ENCODE measurements around the genes CEPT1 and CHI3L2.

DNA sequence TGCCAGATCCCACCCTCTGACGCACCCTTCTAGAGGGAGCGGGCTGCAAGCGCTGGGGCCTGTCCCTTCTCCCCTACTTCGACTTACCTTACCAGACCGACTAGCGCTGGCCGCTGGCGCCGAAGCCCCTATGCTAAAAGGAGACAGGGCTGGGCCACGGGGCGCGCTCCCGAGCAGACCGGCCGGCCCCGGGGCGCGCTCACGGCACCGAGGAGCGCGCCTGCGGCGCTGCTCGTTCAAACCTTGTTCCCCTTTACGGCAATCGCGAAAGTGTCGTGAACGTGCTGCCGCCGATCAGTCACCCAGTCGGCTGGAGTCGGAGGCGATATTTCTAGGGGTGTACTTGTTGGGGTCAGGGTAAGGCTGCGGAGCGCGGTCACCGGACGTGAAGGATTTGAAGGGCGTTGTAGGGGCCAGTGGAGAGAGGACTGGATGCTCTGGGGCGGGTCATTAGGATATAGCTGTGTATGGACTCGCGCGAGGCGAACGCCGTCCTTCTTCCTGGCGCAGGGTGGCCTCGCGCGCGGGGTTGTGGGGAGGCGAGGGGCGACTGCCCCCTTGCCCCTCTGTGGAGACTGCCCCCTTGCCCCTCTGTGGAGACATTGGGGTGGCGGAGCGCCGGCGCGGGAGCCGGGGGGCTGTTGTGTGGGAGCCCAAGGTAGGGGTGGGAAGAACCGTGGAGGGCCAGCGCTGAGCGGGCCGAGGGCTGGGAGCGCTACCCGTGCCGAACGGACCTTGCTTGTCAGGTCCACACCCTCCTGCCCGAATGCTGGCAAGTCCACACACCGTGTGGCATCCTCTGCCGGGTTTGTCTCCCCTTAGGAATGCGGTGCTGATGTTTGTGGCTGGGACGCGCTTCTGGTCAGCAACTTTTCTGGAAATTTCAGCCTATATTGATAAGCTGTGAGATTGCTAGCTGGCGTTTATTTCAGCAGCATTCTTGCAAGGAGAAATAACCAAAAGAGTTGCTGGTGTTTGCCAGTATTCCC, at the start of gene CEPT1:
Gene CEPT1, plus strand, starts transcription at position 273 of the 989 bp plus-strand sequence.
- PRO-cap: bidirectional peak, plus-strand start at position 273 of the sequence, minus-strand start at position 255 of the sequence; unidirectional peak, minus-strand start at position 730 of the sequence

DNA sequence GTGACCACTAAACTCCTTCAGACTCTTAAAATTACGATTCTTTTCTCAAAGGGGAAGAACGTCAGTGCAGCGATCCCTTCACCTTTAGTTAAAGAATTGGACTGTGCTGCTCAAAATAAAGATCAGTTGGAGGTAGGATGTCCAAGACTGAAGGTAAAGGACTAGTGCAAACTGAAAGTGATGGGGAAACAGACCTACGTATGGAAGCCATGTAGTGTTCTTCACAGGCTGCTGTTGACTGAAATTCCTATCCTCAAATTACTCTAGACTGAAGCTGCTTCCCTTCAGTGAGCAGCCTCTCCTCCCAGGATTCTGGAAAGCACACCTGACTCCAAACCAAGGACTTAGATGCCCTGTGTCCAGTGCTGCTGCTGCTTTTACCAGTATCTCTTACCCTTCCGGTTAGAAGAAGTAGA, 13.8 kb downstream of the DENND2D start:
- PRO-cap: no peak

- PRO-cap: no peak
Measured at GRCh38 chr1:111192909-111193810, 7.3 kb downstream of the DENND2D start.

DNA sequence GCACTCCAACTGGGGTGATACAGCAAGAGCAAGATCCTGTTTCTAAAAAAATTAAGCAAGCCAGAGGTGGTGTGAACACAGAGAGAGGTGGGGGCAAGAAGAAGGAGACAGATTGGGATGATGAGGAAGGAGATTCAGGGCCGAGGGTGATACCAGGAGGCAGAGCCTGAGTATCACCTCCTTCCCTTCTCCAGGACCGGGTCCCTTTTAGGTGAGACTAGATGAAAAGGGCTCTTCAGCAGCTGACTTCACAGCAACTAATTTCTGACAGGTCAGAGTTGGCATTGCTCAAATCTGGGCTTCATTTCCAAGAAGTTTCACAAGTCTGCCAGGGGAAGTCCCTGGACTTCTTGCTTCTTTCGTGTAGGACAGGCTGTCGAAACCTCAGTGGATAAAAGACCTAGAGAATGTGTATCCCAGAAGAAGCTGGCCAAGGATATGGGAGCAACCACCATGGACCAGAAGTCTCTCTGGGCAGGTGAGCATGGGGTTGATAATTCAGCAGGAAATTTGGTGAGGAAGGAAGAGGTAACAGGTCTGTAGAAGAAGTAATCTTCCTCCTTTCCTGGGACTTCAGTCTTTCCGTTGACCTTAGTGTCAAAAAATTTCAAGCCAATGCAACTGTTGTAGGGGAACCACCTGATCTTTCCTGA, at the start of gene CHI3L2:
Gene CHI3L2, plus strand, starts transcription at position 422 of the 653 bp plus-strand sequence.
- PRO-cap: no peak

DNA sequence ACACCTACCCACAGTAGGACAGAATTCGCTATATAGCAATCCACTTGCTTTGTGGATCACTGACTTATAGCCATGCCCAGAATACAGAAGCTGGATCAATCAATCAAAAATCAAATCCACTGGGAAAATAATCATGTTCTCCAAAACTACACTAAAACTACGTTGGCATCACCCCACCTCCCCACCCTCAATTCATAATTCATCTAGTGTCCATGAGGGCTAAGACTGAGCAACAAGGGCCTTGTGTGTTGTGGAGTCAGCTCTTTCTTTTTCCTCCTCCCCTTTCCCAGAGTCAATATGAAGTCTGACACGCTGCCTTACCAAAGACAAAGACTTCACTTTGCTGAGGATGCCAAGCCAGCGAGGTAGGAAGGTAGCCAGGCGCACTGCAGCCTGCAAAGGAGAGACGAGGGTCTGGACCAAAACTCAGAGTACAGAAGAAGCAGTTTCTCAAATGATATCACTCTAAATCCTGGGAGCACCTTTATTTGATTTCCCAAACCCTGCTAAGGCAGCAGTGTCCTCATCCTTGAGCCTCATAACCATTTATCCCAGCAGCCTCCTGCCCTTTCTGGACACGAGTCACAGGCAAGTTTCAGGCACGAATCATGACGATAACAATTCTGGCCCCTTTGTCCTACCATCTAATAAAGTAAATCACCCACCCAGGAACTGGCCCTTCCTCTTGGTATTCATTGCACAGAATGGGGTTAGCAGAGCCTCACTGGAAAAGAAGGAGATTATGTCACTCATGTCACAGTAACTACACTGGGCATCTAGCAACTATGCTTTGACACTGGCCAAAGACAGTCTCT, 5.8 kb downstream of the WDR77 start:
- PRO-cap: no peak

- PRO-cap: no peak
Measured at GRCh38 chr1:111535643-111536394, 32.4 kb upstream of the ADORA3 start.

GRCh38 chr1:111576538-111576918, 43.1 kb upstream of the RAP1A start:
- PRO-cap: no peak

GRCh38 chr1:111592276-111593400, 27.0 kb upstream of the RAP1A start:
- PRO-cap: no peak

DNA sequence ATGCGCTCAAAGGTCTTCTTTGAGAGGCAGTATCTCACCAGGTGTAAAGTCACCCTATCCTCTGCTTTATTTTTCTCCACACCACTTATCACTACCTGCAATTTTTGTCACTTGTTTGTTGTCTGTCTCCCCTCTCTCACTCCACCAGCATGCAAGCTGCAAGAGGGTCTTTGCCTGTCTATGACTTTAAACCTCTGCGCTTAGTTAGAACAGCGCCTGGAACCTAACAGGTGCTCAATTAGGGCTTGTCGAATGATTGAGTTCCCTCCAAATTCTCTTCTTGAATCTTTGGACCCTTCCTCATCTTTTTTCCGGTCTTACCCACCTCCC, 375 bp upstream of the RAP1A start:
- PRO-cap: no peak

DNA sequence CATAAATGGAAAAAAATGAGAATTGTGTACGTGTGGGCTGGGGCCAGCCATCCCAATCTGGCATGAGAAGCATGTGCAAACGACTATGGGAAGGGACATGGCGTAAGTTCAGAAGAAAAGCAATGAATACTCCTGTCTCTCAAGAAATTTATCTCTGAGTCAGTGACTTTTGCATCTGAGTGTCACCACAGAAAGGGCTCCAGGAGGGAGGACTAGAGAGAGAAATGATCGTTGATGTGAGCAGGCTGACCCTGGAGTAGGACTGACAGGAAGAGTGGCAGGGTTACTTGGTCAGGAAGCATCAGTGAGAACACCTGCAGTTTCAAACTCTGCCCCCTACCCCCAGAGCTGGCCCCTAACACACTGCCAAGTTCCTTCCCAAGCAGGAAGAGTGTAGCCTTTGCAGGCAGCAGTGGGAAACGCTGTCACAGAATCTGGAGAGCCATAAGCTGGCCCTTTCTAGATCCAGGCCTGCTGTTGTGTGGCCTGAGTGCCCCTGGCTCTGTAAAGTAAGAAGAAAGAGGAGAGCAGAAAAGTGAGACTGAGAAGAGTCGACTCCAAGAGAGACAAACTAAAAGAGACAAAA, 1.5 kb downstream of the INKA2 start:
- PRO-cap: no peak

- PRO-cap: no peak
Measured at GRCh38 chr1:111947920-111948517, 41.4 kb downstream of the KCND3 start.

GRCh38 chr1:112069581-112070110, 80.2 kb upstream of the KCND3 start:
- PRO-cap: no peak

DNA sequence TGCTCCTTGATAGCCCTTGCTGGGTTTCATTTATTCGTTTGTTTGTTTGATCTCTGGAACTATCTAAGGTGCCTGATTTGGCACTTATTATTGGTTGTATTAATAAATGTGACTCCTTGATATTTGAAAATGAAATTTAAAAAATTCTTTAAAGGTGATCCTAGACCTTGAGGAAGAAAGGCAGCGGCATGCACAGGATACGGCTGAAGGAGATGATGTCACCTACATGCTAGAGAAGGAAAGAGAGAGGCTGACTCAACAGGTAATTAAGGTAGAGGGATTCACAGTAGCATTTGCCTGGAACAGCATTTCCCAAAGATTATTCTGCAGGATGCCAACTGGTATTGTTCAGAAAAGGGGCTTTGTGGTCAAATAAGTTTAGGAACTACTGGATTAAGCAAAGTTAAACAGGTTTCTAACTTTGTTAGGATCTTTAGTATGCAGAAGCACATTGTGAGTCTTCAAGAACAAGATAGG, 54.4 kb upstream of the WNT2B start:
- PRO-cap: no peak

DNA sequence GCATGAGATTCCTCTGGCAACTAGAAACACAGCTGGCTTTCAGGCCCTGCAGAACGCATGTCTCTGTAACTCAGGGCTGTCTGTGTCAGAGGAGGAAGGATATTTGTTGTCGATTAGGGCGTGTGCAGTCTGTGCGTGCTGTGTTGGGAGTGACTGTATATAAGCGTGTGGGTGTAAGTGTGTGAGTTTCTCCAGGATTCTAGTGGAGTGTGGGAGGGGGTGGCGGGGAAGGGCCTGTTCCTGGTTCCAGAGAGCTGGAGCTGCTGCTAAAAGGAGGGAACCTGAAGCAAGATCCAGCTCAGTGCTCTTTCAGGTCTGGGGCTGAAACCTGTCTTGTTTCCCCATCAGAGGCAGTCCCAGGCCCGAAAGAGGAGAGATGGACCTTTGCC, 74.2 kb downstream of the SLC16A1 start:
- PRO-cap: bidirectional peak, plus-strand start at position 269 of the sequence, minus-strand start at position 59 of the sequence

DNA sequence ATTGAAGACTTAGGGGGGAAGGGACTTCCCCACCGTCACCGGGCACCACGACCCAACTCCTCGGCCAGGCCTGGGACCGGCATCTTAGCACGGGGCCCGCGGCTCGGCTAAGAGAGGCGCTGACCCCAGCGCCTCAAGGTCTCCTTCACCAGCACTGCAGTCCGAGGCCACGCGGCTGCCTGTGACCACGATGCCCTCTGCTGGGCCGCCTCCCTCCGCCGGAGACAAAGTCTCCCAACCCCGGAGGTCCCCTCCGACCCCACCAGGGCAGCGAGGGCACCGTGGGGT, 340 bp downstream of the SLC16A1 start:
- PRO-cap: no peak

DNA sequence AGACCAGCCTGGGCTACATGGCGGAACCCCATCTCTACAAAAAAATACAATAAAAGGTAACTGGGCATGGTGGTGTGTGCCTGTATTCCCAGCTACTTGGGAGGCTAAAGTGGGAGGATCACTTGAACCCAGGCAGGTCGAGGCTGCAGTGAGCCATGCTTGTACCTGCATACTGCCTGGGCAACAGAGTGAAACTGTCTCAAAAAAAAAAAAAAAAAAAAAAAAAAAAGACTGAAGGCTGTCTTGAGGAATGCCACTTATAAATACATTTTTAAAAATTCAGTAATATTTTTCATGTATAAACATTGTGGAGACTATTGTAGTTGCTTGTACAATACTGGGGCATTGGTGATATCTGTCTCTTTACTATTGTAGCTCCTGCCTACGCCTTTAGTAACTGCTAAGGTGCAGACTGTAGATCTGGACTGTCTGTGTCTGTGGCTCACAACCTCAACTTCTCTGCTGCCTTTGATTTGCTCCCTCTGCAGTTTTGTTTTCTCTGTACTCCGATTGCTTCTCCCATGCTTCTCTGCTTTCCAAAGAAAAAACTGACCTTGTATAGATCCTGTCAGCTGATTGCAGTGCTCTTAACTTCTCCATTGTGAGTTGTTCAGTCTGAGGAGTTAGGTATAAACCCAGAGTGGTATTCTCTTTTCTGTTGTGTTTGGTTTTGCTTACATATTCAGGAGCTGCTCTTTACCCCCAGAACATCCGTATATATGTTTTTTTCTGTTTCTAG, 15.1 kb downstream of the MAGI3 start:
- PRO-cap: no peak

- PRO-cap: no peak
Measured at GRCh38 chr1:113457710-113458248, 67.5 kb downstream of the MAGI3 start.

DNA sequence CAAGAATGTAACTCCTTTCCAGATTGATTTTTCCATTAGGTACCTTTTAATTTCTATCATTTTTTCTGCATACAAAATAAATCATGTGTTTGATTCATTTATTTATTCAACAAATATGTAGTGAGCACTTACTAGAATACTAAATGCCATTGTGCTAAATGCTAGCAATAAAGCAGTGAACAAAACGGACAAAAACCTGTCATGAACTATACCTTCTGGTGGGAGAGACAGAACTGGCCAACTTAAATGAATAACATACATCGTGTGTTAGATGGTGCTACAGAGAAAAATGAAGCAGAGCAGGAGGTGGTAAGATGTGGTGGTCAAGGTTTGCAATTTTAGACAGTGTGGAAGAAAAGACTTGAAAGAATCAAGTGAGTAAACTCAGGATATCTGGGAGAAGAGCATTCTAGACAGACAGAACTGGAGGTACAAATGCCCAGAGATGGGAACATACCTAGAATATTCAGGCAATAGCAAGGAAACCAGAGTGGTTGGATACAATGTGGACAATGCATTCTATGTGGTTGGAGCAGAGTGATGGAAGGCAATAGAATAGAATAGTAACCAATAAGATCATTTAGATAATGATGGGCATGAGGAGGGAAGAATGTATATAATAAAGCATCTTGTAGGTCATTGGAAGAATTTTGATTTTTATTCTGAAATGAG, 171.3 kb downstream of the PHTF1 start:
- PRO-cap: no peak

- PRO-cap: no peak
Measured at GRCh38 chr1:113957824-113958402, 21.4 kb upstream of the OLFML3 start.

DNA sequence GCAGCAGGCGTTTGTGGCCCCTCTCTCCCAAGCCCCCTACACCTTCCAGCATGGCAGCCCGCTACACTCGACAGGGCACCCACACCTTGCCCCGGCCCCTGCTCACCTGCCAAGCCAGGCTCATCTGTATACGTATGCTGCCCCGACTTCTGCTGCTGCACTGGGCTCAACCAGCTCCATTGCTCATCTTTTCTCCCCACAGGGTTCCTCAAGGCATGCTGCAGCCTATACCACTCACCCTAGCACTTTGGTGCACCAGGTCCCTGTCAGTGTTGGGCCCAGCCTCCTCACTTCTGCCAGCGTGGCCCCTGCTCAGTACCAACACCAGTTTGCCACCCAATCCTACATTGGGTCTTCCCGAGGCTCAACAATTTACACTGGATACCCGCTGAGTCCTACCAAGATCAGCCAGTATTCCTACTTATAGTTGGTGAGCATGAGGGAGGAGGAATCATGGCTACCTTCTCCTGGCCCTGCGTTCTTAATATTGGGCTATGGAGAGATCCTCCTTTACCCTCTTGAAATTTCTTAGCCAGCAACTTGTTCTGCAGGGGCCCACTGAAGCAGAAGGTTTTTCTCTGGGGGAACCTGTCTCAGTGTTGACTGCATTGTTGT, 6.1 kb upstream of the OLFML3 start:
- PRO-cap: no peak